Transverse colon (tissue), 4 donors: ENCODE results near the genes LNPK and HOXD8.

GRCh38 chr2:173048722-173049195 lies 26.9 kb upstream of the MAP3K20 start:
- PRO-cap, result unidirectional peak, minus-strand start at chr2:173048979
- RAMPAGE, long total RNA, 4 experiments, result no peak in any of the 4 experiments

DNA sequence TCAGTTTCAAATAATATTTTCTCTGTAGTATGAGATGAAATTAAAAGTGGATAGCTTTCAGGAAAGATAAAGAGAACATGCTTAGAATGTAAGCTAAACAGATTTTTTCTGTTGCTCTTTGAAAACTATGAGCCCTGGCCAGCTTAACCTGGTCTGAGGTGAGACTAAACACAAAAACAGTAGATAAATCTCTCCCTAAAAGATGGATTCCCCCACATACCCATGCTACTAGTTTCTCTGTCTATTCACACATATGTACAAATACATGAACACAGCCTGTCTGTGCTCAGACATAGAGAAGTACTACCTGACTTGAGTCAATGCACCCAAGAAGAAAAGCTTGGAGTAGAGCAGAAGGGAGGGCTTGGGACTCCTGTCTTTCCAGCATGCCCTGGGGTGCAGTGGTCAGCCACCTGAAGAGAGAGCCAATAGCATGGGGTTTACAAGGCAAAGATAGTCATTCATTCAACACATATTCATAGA lies 131.1 kb upstream of the CDCA7 start:
- PRO-cap, result no peak
- RAMPAGE, long total RNA, 4 experiments, result no peak in any of the 4 experiments

DNA sequence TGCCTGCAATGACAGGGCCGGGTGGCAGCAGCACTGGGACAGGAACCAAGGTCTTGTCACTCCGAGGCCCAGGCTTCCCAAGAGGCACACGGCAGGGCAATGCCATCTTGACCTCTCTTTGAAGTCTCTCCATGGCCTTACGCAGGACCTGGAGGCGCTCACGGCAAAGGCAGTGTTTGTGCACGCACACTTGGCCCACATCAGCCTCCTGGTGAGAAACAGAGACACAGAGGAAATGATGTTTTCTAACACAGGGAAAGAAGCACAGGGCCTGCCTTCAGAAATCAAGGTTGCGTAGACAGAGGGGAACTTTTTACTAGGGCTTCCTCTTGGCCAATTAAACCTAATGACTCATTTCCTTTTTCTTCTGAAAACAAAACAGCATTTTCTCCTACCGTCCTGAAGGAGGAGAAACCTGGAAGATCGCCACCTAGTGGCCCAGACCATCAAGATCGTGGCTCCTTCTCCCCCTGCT lies 74.5 kb upstream of the SP3 start:
- PRO-cap, result no peak
- RAMPAGE, long total RNA, 4 experiments, result no peak in any of the 4 experiments

- PRO-cap, result no peak
- RAMPAGE, long total RNA, 4 experiments, result start-site peak on the minus strand in 1 of 4 experiments, at chr2:174229408-174229444 at its widest, 9 reads per replicate
These were observed 19.0 kb downstream of the OLA1 start for GRCh38 chr2:174229323-174229819.

GRCh38 chr2:174487539-174487795 lies 638 bp upstream of the GPR155 start:
- PRO-cap, result no peak
- RAMPAGE, long total RNA, 4 experiments, result no peak in any of the 4 experiments

DNA sequence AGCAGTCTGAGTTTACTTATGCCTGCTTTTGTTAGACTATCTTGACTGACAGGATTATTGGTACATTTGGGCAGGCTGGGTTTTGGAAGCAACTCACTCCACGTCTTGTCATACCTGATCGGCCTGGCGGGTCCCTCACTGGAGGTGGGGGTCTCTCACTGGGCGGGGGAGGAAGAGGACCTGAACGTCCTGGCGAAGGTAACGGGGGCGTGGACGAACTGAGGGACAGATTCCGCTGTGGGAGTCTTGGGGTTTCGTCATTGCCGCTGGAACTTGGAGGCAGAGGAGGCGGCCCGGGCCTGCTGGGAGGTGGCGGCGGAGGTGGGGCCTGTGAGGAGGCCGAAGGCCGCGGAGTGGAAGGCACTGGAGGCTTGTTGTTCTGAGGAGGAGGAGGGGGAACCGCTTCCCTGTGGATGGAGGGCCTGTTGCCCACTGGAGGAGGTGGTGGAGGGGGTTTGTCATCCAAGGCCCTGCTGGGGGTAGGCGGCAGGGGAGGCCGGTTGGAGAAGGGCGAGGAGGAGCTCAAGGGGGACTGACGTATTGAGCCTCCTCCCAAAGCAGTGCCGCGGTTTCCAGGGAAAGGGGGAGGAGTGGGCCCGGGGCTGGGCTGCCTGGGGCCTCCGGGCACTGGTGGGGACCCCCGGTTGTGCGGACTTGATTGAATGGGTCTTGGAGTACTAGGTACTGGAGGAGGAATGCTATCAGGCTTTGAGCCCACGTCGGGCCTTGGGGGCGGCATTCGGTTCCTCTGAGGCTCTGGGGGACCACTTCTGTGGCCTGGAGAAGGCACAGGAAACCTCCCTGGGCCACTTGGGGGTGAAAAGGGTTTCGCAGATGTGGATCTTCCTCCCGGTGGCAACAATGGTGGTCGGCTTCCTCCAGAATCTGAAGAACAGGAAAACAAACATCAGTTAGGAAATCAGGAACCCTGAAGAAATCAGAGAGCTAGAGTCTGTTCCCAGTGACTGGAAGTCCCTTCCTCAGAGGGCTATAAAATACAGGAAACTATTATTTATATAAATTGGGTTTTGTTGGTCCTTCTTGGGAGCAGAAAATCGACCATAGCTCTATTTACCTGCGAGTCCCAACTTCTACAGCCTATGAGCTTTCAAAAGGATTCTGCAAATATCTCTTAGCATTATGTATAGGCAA lies 25.7 kb downstream of the WIPF1 start:
- PRO-cap, result no peak
- RAMPAGE, long total RNA, 4 experiments, result no peak in any of the 4 experiments

GRCh38 chr2:174590521-174590833 lies 7.1 kb downstream of the WIPF1 start:
- PRO-cap, result unidirectional peak, minus-strand start at chr2:174590640
- RAMPAGE, long total RNA, 4 experiments, result no peak in any of the 4 experiments

- PRO-cap, result no peak
- RAMPAGE, long total RNA, 4 experiments, result no peak in any of the 4 experiments
These were observed 16.7 kb upstream of the WIPF1 start for GRCh38 chr2:174614051-174614922.

DNA sequence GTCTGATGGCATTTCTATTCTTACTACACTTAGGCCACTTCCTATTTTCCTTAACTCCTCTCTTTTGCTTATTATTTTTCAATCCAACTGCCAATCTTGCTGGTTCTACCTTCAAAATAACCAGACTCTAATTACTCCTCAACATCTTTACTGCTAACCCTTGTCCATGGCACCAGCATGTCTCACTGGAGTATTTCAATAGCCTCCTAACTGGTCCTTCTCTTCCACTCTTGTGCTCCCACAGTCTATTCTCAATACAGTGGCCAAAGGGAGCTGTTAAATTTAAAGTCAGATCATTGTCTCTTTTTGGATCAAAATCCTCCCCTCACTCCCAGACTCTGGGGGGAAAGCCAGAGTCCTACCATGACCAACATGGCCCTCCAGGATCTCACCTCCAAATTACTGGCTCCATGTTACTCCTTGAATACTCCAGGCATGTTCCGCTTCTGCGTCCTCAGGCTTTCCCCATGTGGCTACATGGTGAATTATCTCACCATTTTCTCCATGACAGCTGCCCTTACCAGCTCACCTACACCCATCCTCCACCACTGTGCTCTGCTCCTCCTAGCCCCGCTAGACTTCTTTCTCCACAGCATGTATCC lies 29.1 kb upstream of the WIPF1 start:
- PRO-cap, result no peak
- RAMPAGE, long total RNA, 4 experiments, result no peak in any of the 4 experiments

- PRO-cap, result bidirectional peak, plus-strand start at chr2:174683071, minus-strand start at chr2:174682913
- RAMPAGE, long total RNA, 4 experiments, result start-site peak on the minus strand in 4 of 4 experiments, at chr2:174682849-174682965 at its widest, 20 to 67 reads per replicate
These were observed 81.5 kb downstream of the CHRNA1 start for GRCh38 chr2:174682480-174683461.

- PRO-cap, result no peak
- RAMPAGE, long total RNA, 4 experiments, result no peak in any of the 4 experiments
These were observed 13.3 kb downstream of the CHRNA1 start for GRCh38 chr2:174750858-174751583.

DNA sequence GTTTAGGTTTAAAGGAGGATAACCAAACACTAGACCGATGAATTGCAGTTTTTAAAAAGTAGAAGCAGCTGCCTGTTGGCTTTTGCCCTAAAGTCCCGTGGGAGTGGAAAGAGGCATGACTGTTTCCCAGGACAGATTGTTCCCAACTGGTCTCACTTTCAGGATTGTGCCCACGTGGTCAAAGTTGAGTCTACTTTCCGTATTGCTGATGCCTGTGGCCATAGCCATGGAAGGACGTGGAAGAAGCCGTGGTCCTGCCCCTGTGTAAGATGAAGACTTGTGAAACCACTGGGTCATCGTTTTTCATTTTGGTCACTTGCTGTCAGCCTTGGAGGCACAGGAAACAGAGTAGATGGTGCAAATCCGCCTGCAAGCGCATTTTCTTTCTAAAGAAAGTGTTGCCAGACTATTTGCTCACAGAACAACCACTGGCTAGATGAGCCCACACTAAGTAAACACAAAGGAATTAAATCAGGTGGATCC lies 23.0 kb upstream of the CHN1 start:
- PRO-cap, result no peak
- RAMPAGE, long total RNA, 4 experiments, result no peak in any of the 4 experiments

DNA sequence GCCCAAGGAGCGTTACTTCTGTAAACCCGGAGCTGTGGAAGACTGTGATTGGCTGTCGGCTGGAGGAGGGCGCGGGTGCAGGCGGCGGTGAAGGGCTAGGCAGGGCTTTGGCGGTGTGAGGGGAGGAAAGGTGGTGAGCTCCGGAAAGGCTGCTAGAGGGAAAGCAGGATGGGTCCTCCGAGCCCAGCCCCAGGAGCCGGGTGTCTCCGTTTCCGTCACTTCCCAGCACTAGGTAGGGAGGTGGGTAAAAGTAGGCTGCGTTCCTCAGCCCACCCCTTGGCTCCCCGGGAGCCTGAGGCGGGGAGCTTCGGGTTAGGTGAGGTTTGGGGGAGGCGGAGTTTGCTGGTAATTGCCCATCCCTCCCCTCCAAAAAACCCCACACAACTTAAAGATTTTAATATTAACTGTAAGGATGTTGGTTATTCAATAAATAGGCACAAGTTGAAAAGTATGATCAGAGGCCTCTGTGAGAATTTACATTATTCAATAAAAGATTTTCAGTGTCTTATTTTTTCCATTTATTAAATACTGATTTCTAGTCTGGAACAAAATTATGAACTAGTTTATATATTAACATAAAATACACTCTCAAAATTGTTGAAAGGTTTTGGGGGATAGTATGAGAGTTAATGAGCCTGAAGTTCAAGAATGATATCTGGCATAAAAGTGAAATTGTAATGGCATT lies 600 bp upstream of the ATF2 start:
- PRO-cap, result bidirectional peak, plus-strand start at position 51 of the sequence, minus-strand start outside the sequence
- RAMPAGE, long total RNA, 4 experiments, result no peak in any of the 4 experiments

DNA sequence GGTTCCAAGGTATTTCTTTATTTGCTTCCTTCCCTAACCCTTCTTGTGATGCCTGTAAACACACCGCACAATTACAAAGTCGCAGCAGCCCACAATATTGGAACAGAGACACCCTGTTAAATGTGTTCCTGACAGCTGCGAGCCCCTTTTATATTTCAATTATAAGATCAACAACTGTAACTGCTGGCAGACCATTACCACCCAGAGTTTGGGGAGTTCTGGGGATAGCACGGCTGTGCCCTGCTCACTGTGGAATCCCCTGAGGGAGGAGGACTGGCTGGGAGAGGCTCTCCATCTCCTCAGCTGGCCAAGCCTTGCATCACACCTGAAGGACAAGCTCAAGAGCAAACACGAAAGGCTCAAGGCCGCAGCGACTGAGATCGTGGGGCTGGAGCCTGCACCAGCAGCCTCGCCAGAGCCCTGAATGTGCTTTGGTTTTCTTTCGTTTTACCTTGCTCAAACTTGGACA lies 282.3 kb upstream of the ATP5MC3 start:
- PRO-cap, result no peak
- RAMPAGE, long total RNA, 4 experiments, result no peak in any of the 4 experiments

DNA sequence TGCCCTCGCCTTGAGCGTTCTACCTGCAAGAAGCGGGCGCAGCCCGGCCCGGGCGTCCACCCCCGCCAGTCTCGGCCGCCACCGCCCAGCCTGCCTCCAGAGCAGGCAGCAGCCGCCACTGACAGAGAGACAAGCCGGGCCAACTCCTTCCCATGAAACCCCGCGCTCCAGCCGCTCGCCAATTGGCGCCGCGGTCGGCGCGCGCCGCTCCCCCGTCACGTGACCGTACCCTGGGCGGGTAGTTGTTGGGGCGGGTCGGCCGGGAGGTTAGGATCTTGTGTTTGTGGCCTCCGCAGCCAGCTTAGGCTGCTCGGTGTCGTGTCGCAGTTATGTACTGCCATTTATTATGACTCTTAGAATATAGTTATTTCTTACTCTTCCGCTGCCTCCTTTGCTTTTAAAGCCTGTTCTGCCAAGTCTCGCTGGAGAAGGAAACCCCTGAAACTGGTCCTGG lies at the start of gene LNPK:
Gene LNPK (minus strand): TSS at position 131 of the 454 bp plus-strand sequence.
- PRO-cap, result bidirectional peak, plus-strand start at position 270 of the sequence, minus-strand start at position 120 of the sequence
- RAMPAGE, long total RNA, 4 experiments, result start-site peak on the plus strand in 1 of 4 experiments, centred at position 274 of the sequence, 5 reads per replicate; start-site peak on the minus strand in 4 of 4 experiments, centred at positions 117 to 139 of the sequence, 52 to 281 reads per replicate

DNA sequence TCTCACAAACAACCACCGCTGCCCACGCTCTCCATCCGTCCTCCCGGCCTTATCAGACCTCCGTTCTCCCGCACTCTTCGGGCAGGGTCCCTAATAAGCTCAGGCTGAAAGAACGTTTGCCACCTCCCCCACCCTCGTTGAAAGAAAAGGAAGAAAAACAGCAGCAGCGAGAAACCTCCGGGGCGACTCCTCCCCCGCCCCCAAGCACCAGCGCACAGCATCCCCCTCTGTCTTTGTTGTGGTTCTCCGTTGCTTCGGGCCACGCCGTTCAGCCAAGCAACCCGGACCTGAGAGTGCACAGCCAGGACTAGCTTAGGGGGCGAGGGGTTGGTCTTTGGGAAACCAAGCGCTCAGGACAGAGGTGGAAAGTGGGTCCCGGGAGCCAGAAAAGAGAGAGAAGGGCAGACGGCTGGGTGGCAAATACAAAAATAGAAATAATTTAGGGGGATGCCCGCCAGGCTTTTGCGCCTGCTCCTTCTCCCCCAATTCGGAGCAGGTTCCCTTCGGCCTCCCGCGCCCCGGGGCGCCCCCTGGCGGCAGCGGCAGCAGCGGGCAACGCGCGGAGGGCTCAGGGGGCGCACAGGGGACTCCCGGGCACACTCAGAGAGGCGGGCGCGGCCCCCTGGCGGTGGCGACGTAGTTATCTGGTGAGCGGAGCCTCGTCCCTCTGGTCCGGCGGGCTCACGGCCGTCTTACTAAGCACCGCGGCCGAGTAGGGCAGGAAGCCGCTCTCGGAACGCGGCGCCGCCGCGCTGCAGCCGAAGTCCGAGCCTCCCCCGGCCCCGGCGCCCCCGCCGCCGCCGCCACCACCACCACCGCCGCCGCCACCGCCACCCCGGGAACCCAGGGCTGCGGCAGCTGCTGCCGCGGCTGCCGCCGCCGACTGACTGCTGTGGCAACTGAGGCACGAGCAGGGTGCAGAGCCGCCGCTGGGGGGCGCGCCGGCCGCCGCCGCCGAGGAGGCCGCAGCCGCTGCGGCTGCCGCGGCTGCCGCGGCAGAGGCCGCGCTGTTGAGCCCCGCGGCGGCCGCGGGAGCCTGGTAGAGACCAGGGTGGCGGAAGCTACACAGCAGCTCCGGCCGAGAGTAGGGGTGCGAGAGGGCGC lies 3.9 kb downstream of the EVX2 start:
- PRO-cap, result no peak
- RAMPAGE, long total RNA, 4 experiments, result no peak in any of the 4 experiments

- PRO-cap, result no peak
- RAMPAGE, long total RNA, 4 experiments, result no peak in any of the 4 experiments
These were observed 4.1 kb upstream of the HOXD13 start for GRCh38 chr2:176088268-176088952.

DNA sequence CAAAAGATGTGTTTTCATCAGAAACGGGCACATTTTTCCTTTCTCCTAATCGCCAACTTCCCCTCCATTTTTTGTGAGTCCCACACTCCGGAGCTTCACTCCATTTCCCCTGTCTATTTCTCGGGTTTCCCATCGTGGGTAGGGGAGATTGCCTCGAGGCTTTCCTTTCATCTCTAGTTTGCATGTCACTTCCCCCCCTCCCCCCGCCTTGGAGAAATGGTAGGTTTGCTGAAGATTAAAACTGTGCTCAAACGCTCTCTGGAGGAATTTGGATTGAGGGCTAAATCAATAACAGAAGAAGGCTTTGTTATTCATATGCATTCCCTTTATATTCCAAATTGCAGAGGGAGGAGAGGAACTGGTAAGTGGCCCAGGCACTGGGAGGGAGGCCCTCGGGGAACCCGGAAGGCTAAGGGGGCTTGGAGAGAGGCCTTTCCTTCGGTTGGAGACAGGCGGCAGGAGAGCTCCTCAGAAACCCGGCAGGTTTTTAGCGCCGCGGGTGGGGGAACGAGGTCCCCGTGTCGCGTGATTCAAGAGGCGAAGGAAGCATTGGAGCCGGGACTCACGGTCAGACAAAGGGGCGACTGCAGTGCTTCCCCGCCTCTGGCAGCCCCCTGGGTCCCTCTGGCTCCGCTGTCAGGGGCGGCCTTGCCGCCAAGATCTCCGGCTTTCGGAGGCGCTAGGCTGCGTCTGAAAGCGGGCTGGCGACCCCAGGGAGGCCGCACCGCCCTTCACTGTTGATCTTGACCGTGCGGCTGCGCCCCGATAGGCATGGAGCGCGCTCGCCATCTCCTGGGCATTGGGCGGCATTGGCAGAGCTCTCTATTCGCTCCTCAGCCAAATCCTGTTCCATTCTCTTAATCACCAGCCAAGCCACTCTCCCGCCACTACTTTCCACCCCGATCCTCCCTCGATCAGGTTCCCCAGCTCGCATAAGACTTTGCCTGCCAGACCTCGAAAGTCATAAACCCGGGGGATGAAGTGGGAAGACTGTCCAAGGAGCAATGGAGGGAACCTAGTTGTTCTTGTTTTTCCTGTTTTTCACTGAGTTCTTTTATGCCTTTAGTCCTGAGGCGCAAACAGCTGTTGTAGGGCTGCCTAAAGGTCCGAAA lies 2.3 kb upstream of the HOXD12 start:
- PRO-cap, result no peak
- RAMPAGE, long total RNA, 4 experiments, result no peak in any of the 4 experiments

GRCh38 chr2:176111244-176111785 lies 4.2 kb downstream of the HOXD11 start:
- PRO-cap, result unidirectional peak, plus-strand start at chr2:176111463
- RAMPAGE, long total RNA, 4 experiments, result no peak in any of the 4 experiments

DNA sequence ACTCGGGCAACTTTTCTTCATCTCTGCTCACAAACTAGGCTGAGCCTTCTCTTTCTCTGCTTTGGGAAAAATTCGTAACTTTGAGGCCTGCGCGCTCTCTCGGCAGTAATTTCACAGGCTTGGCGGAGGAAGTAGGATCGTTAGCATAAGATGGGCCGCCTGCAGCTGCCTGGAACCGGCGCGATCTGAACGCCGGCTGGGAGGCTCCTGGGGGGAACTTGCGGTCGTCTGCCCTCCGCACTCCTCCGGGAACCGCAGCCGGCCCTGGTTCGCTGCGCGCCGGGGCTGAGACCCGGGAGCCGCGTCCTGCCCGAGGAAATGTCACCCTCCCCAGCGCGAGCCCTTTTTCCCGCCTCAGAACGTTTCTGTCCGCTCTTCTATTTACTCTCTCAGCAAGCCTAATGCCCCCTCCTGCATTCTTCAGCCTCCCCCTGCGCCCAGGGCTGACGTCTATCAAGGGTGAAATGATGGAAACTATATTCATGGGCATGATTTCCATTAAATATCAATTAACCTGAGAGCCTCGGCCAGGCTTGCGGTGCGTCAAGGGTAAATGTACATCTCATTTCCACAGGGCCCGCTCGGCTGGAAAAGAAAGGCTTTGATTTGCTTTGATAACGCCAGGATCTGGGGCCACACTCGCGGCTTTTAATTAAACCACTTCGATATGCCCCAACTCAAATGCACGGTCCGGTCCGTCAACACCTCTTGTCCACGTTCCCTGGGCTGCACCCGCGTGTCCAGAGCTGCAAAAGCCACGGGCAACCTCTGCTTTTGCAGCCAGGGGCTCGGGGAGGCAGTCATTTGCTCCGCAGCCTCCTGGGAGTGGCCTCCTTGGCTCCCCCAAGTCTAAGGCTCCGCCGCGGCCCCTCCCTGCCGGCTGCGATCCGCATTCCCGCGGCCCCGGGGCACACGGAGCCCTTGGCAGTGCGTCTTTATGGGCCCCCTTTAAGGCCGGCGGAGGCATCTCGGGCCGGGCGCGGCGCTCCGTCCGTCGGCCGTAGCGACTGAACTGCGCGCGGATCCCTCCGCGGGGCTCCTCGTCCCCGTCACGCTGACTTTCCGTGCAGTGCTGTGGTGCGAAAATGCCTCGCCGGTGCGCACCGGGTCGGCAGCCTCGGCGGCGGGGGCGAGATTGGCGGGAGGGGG lies at the start of gene HOXD8:
Gene HOXD8 (plus strand): TSS at position 1,027 of the 1,149 bp plus-strand sequence.
- PRO-cap, result bidirectional peak, plus-strand start at position 1,069 of the sequence, minus-strand start at position 912 of the sequence
- RAMPAGE, long total RNA, 4 experiments, result start-site peak on the plus strand in 2 of 4 experiments, centred at positions 1,022 to 1,040 of the sequence, 6 to 30 reads per replicate; start-site peak on the minus strand in 1 of 4 experiments, centred at position 908 of the sequence, 9 reads per replicate